Heart (tissue), 3 donors: ENCODE data around the genes FBXO39 and TEKT1.

DNA sequence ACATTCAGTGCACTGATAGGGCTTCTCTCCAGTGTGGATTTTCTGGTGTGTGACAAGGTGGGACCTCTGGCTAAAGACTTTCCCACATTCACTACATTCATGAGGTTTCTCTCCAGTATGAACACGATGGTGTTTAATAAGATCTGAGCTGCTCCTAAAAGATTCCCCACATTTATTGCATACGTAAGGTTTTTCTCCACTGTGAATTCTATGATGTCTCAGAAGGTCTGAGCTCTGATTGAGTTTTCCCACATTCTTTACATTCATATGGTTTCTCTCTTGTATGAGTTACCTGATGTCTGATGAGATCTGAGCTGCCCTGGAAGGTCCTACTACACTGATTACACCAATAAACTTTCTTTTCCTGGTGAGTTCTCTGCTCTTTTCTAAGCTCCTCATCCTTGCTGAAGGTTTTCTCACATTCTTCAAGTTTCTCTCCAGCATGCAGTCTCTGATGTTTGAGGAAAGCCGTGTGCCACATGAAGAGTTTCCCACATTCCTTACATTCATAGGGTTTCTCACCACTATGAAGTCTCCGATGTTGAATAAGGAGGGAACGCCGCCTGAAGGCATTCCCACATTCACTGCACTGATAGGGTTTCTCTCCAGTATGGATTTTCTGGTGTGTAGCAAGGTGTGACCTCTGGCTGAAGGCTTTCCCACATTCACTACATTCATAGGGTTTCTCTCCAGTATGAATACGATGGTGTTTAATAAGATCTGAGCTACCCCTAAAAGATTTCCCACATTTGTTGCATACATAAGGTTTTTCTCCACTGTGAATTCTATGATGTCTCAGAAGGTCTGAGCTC, 9.8 kb downstream of the ZNF594 start:
- RAMPAGE, long total RNA, 2 experiments: no peak in any of the 2 experiments

GRCh38 chr17:5227461-5227829, 7.2 kb downstream of the SCIMP start:
- RAMPAGE, long total RNA, 2 experiments: no peak in any of the 2 experiments

- RAMPAGE, long total RNA, 2 experiments: no peak in any of the 2 experiments
Measured at GRCh38 chr17:5334889-5335476, 52.9 kb downstream of the RABEP1 start.

DNA sequence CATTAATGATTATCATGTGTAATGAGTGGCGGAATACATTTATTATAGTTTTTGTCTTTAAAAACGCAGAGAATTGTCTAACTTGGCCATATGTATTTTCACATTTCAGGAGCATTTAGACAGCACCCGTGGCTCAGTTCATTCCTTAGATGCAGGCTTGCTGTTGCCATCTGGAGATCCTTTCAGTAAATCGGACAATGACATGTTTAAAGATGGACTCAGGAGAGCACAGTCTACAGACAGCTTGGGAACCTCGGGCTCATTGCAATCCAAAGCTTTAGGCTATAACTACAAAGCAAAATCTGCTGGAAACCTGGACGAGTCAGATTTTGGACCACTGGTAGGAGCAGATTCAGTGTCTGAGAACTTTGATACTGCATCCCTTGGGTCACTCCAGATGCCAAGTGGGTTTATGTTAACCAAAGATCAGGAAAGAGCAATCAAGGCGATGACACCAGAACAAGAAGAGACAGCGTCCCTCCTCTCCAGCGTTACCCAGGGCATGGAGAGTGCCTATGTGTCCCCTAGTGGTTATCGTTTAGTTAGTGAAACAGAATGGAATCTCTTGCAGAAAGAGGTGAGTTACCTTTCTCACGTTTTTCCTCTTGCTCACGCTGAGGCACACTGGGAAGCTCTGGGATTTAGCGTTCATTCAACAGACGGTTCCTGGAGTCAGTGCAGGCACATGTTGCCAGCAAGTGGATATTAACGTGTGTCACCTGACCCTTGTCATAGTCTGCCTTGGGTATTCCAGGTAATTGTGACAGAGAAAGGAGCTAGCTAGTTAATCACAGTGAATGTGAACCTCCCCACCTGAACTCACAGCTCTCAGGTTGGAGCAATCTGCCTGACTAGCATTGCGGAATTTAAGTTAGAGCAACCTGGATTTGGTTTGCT, 58.1 kb downstream of the NUP88 start:
- RAMPAGE, long total RNA, 2 experiments: no peak in any of the 2 experiments

DNA sequence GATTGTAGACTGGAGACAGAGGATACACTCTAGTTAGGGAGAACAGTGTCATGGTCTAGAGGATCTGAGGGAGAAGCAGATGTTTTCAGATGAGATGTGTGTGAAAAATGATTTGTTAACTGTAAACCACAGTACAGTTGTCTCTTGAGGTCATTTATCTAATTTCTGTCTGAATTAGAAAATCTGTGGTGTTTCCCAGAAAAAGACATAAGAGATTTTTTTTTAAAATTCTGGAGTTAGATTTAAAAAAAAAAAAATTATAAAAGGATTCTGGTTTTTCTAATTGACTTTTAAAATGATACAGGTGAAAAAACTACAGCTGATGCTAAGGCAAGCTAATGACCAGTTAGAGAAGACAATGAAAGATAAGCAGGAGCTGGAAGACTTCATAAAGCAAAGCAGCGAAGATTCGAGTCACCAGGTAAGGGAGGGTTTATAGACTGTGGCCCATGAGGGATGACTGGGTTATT, 54.6 kb downstream of the NUP88 start:
- RAMPAGE, long total RNA, 2 experiments: no peak in any of the 2 experiments

GRCh38 chr17:5405389-5405865, 14.0 kb downstream of the NUP88 start:
- RAMPAGE, long total RNA, 2 experiments: no peak in any of the 2 experiments

DNA sequence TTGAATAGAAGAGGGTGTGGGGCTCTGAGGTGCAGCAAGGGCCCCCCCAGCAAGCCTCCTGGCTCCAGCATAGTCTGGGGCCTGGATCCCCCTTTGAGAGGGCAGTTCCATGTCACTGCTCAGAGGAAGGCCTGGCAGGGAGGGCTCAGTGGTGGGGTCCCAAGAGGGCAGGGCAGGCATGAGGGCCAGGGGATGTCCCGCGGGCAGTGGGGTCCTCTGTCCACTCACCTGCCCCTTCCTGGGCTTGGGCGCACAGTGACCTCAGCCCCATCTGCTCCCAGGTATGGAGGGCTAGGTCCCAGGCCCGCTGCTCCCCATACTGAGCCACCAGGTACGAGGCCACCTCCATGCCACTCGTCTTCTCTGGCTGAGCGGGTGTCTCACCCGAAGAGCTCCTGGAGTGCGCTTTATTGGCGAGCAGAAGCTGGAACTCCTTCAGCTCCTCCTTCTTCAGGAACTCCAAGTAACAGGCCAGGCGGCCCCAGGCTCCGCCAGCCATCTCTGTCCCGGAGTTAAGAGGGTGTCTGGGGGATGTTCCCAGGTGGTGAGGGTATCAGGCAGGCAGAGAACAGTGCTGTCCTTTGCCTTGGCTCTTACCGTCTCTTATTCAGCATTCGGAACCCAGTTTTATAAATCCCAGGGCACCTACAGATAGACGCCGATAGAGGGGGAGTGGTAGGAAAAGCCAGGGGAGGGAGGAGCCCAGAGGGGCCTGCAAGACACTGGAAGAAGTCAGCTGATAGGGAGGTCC, 675 bp downstream of the NLRP1 start:
- RAMPAGE, long total RNA, 2 experiments: no peak in any of the 2 experiments

DNA sequence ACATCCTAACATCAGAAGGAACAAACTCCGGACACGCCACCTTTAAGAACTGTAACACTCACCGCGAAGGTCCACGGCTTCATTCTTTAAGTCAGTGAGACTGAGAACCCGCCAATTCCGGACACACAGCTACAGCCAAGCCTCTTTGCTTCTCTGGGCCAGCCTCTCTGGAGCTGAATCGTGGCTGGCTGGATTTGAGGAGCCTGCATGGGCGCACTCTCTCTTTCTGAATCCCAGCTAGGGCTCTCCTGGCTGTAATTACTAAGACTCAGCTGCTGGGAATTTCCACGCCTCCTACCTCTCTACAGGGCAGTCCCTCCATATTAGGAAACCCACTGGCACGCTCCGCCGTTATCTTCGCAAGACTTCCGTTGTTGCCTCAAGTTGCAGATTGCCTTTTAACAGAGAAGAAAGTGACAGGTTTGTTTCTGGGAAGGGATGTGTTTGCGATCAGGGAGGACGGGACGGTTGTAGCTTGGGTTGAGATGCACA, 188.3 kb upstream of the NLRP1 start:
- RAMPAGE, long total RNA, 2 experiments: no peak in any of the 2 experiments

- RAMPAGE, long total RNA, 2 experiments: no peak in any of the 2 experiments
Measured at GRCh38 chr17:6456750-6457528, 12.7 kb downstream of the PIMREG start.

- RAMPAGE, long total RNA, 2 experiments: no peak in any of the 2 experiments
Measured at GRCh38 chr17:6620659-6621089, 19.8 kb downstream of the KIAA0753 start.

GRCh38 chr17:6700209-6700797, 12.9 kb downstream of the SLC13A5 start:
- RAMPAGE, long total RNA, 2 experiments: no peak in any of the 2 experiments

- RAMPAGE, long total RNA, 2 experiments: no peak in any of the 2 experiments
Measured at GRCh38 chr17:6706087-6707431, 6.6 kb downstream of the SLC13A5 start.

DNA sequence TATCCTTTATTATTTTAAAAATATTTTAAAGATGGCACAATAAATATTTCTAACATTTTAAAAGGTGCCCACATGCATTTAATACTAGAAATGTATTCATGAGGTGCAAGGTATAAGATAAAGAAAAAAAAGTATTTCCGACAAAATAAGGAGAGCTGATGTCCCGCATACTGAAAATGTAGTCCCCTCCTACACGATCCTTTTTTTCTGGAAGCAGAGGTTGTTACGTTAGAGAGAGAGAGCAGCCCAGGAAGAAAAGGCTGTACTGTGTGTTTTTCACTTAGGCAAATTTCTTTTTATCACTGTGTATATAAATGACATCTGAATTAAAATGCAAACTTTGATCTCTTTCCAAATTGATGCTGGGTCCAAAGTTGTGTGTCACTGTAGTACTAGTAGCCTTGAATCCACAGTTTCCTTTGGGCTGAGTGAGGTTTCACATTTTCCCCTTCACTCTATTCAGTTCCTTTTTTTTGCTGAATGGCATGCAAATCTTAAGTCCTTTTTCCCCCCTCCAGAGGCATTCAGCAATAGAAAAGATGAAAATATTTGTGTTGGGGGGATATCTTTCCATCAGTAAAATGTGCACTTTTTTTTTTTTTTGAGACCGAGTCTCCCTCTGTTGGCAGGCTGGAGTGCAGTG, 7.6 kb upstream of the SLC13A5 start:
- RAMPAGE, long total RNA, 2 experiments: no peak in any of the 2 experiments

- RAMPAGE, long total RNA, 2 experiments: no peak in any of the 2 experiments
Measured at GRCh38 chr17:6775814-6776463, at the start of gene FBXO39. TSS of gene FBXO39 (plus strand) at chr17:6776215.

- RAMPAGE, long total RNA, 2 experiments: no peak in any of the 2 experiments
Measured at GRCh38 chr17:6831128-6832321, at the start of gene TEKT1. TSS of gene TEKT1 (minus strand) at chr17:6831729.

- RAMPAGE, long total RNA, 2 experiments: no peak in any of the 2 experiments
Measured at GRCh38 chr17:7045890-7046652, 2.2 kb upstream of the SLC16A11 start.

- RAMPAGE, long total RNA, 2 experiments: no peak in any of the 2 experiments
Measured at GRCh38 chr17:7052047-7052451, 8.2 kb upstream of the SLC16A11 start.

- RAMPAGE, long total RNA, 2 experiments: no peak in any of the 2 experiments
Measured at GRCh38 chr17:7132394-7133212, 18.0 kb upstream of the ASGR2 start.

DNA sequence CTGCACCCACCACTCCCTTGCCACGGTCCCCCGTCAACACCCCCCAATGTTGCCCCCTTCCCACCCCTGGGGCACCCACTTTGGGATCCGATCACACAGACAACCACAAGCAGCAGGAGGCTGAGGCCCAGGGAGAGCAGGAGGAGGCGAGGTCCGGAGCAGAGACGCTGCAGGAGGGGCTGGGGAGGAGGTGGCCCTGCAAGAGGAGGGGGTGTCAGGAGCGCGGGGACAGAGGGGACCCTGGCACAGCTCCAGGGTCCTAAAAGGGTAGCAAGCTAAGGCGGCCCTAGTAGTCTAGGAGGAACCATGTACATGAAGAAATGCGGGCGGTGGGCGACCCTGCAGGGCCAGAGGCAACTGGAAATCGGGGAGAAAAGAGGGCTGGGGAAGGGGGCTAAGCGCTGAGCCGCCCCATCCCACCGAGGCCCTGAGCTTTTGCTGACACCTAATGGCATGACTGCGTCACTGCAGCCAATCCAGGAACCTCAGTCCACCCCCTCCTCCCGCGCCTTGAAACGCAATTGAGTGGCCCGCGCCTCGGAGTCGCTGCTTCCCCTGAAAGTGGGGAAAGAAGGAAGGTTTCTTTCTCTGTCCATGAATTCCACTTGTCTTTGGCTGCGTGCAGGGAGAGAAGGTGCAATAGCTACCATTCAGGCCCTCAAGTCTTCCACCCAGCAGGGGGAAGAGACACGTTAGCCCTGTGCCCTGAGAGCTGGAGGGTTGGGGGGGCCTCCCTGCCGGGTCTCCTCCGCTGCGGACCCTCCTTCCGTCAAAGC, 1.9 kb downstream of the ASGR1 start:
- RAMPAGE, long total RNA, 2 experiments: no peak in any of the 2 experiments

DNA sequence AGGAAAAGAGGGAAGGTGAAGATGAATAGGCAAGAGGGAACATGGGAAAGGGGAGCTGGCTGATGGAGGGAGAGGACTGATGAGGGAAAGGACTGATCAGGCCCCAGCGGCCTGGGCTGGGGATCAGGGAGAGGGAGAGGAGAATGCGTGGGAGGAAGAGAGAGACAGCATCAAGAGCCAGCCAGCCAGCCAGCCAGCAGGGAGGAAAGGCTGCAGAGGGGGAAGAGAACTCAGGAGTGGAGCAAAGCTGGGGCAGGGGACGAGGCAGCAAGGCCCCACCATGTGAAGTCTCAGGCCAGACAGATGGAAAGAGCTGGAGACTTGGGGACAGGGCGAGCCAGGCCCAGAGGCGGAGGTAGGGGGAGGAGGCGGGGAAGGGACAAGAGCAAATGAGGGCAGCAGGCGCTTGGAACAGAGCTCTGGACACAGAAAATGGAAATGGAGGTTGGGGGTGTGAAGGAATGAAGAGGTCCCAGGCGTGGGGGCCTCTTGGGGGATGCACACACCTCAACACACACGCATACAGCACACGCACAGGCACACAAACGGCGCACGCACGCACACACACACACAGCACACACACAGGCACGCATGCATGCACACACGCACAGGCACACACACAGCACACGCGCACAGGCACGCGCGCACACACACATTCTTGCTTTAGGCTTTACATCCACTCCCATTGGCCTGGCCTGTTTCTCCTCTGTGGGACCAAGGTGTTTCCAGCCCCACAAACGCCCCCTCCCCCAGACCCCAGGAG, 10.1 kb downstream of the DLG4 start:
- RAMPAGE, long total RNA, 2 experiments: no peak in any of the 2 experiments